Subcutaneous preadipocyte (primary cell): ENCODE measurements around a stretch of chr17.

DNA sequence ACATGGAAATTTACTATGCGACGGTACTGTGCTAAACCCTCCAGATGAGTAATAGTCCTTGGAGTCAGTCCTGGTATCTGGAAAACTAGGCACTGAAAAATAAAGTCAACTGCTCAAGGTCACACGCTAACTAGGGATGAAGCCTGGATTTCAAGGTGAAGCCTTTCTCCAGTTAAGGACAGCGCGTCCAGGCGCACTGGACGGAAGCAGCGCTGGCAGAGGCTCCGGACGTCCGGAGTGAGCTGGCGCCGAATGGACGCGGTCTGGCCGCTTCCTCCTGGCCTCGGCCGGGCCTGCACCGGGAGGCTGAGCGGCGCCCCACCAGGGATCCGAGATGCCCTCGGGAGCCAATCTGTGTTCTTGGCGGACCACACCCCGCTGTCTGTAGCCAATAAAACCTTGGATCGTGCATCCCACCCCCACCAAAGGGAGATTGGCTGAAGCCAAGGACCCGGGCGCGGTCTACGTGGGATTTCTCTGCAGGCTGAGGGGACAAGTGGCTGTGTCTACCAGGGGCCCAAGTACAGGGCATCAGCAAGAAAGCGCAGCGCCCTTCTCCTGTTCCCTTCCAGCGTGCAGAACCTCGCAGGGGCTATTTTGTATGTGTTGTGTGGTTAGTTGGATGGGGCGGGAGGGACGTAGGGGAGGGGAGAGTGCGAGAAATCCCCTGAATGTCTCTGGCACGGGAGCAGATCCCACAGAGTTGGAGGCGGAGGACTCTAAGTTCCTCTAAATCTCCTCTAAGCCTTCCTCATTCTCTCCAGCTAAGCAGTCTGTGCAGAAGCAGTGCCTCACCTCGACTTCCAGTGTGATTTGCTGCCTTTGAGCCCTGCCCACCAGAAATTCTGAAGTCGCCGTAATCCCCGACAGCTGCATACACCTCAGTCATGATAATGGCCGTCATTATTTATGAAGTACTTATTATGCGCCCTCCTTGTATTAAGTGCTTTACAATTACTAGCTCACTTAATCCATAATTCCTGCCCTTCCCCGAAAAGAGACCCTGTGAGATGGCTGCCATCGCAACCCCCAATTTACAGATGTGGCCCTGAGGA is 2.5 kb upstream of the AKAP10 start:
- CAGE, long polyA plus RNA = no peak

GRCh38 chr17:20086357-20087127 is 77.4 kb downstream of the SPECC1 start:
- CAGE, long polyA plus RNA = no peak

GRCh38 chr17:20095058-20095776 is 86.1 kb downstream of the SPECC1 start:
- CAGE, long polyA plus RNA = no peak

- CAGE, long polyA plus RNA = no peak
Measured at GRCh38 chr17:20206157-20206546, 197.0 kb downstream of the SPECC1 start.

DNA sequence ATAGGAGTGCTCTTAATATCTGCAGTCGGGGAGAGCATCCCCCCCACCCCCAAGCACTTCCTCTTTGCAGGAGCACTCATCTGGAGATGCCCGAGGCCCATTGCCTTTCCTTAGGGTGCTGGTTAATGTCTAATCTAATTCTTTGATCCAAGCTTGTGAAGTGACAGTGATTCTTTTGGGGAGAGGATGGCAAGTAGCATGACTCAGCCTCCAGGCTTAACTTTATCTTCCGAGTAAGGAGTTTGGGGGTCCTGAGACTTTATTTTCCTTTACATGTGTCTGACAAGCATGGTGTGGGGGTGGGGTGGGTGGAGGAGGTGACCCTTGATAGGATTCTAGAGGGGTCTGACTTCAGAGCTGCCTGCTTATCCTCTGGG is 207.1 kb downstream of the SPECC1 start:
- CAGE, long polyA plus RNA = no peak

DNA sequence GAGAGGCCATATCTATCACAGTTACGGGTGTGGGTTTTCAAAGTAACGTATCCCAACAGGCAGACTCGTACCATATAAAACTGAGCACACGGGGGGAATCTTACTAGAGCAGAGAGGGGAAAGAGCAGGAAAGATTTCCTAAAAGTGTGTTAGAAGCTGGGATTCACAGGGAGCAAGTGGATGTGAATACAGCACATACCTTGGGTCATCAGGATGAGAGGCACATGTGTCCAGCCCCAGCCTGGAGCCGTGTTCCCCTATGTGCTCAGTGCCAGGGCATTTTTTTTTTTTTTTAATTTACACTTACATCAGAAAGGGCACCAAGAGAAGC is 166.2 kb downstream of the LGALS9B start:
- CAGE, long polyA plus RNA = no peak

- CAGE, long polyA plus RNA = no peak
Measured at GRCh38 chr17:20447998-20448251, 19.4 kb downstream of the LGALS9B start.

- CAGE, long polyA plus RNA = no peak
Measured at GRCh38 chr17:20531106-20531389, 48.5 kb upstream of the CDRT15L2 start.

GRCh38 chr17:20588968-20589616 is 9.6 kb downstream of the CDRT15L2 start:
- CAGE, long polyA plus RNA = no peak

GRCh38 chr17:20852023-20853248 is 190.4 kb downstream of the USP22 start:
- CAGE, long polyA plus RNA = no peak

- CAGE, long polyA plus RNA = no peak
Measured at GRCh38 chr17:20867728-20868391, 175.0 kb downstream of the USP22 start.

GRCh38 chr17:20957890-20958196 is 85.0 kb downstream of the USP22 start:
- CAGE, long polyA plus RNA = no peak

GRCh38 chr17:21003219-21003637 is 39.6 kb downstream of the USP22 start:
- CAGE, long polyA plus RNA = no peak

DNA sequence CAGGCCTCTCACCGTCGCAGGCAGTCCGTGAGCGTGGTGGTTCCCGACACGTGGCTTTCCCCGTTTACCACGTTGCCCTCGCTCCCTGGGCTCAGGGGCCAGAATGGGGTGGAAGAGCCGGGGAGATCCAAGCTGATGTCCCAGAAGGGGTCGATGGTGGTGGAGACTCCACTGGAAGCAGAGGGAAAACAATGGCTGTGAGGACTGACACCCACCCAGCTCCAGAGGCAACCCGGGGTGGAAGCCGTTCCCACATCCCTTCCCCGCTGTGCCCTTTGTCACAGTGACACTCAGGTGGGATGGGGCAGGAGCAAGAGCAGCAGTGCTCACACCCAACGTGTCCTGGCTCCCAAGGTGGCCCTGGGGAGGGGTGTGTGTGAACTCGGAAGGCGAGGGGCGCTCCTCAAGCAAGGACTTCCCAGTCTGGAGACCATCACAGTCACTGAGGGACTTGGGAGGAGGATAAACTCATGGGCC is 31.6 kb downstream of the USP22 start:
- CAGE, long polyA plus RNA = no peak

GRCh38 chr17:21016937-21017333 is 25.9 kb downstream of the USP22 start:
- CAGE, long polyA plus RNA = no peak

GRCh38 chr17:21028790-21029494 is 13.9 kb downstream of the USP22 start:
- CAGE, long polyA plus RNA = no peak

GRCh38 chr17:21085116-21085340 is 41.7 kb upstream of the DHRS7B start:
- CAGE, long polyA plus RNA = no peak

DNA sequence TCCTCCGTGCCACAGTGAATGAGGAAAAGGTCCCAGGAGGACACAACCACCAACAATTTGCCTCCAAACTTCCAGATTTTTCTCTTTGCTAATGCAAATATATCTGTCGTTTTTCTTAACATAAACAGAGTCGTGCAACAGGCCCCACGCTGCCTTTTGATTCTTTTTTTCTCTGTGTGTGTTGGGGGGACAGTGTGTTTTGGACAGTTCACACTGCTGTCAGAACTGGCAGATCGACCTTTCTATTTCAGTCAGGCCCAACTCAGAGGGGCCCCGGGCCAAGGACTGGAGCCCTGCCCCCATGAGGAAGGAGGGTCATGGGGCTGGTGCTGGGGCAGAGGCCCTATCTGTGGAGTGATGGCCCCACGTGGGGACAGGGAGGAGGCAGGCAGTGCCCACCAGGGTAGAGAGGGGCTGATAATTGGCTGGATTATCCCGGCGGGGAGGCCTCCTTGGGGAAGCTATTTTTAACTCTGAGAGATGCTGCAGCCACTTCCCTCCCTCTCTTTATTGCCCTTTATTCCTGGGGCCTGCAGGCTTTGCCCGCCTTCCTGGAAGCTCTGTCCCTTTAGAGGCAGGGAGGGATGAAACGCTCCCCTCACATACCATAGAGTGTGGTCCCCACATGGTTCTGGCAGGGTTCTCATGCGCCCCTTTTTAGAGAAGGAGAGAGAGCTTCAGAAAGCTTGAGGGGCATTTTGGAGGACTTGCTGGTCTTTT is 5.7 kb upstream of the KCNJ12 start:
- CAGE, long polyA plus RNA = no peak

- CAGE, long polyA plus RNA = no peak
Measured at GRCh38 chr17:21456848-21457533, 80.8 kb downstream of the KCNJ12 start.

GRCh38 chr17:21550898-21551998 is 141.1 kb upstream of the KCNJ18 start:
- CAGE, long polyA plus RNA = no peak